Cardiac muscle cell (in vitro differentiated cells and primary cell): ENCODE measurements around the genes ANKHD1, PCDHA3, PCDHA7, PCDHAC2, PCDHB12, PCDHGC4, HDAC3 and FCHSD1.

- RAMPAGE, long total RNA, result no peak
- RRBS, result no CpG with 5 or more reads among the region's 5 CpGs
Observed at GRCh38 chr5:140347969-140348706, 1.7 kb upstream of the HBEGF start.

DNA sequence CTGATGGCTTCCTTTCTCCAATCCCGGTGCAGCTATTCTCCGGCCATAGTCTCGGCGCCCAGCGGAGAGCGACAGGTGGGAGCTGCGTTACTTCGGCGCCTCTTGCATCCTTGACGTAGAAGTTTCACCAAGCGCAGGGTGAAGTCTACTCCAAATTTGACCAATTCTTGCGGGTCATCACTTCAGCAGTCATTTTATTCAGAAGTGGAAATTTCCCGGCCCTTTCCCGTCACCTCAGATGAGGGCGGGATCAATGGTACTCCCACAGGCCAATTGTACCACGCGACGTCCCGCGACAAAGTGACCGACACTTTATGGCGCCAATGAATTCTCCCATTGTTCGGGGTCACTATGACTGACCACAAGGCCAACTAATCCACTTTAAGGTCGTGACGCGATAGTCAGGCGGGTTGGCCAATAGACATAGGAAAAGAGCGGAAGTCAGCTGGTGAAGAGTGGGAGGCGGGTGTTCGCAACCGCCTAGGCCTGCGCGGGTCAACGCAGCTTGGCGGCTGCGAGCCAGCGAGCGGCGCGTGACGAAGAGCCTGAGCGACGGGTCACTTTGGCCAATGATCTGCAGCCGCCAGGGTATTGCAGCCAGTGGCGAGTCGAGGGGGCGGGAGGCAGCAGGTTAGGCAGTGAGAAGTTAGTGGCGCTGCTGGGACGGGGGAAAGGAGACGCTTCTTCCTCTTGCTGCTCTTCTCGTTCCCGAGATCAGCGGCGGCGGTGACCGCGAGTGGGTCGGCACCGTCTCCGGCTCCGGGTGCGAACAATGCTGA, at the start of gene ANKHD1:
TSS of gene ANKHD1 (plus strand) at position 638 of the 779 bp plus-strand sequence.
- RAMPAGE, long total RNA, result start-site peak on the plus strand centred at position 670 of the sequence, 83 bp wide, 338 and 151 reads in 2 replicates
- RRBS, result 0% methylated on average over 2 of the region's 62 CpGs

DNA sequence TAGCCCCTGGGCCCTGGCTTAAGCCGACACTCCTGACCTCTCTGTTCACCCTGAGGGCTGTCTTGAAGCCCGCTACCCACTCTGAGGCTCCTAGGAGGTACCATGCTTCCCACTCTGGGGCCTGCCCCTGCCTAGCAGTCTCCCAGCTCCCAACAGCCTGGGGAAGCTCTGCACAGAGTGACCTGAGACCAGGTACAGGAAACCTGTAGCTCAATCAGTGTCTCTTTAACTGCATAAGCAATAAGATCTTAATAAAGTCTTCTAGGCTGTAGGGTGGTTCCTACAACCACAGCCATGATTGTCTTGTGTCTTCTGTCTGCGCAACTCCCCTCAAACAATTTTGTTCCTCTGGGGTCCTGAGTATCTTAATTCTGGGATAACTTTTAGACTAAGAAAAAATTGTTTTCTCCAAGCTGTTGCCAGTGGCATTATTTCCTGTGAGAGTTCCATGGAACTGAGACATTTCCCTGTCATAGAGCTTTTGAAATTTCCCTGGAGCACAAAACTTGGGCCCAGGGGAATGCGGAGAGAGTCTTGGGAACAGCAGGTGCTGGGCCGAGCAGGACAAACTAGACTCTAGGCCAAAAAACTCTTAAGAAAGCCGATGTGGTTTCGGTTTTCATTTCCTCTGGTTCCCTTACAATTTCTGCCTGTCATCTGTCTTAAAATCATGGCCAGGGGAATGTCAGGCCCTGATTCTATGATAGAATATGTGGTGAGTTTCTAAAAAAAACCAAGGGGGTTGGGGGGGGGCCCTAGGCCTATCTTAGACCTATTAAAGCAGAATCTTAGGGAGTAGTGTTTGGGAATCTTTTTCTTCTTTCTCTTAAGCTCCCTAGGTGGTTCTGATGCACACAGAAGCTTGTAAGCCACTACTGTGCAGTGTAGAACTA, 4.4 kb downstream of the SLC35A4 start:
- RAMPAGE, long total RNA, result no peak
- RRBS, result no CpG with 5 or more reads among the region's 7 CpGs

- RAMPAGE, long total RNA, result no peak
- RRBS, result no CpG with 5 or more reads among the region's 3 CpGs
Observed at GRCh38 chr5:140610940-140611662, 21.9 kb downstream of the CD14 start.

DNA sequence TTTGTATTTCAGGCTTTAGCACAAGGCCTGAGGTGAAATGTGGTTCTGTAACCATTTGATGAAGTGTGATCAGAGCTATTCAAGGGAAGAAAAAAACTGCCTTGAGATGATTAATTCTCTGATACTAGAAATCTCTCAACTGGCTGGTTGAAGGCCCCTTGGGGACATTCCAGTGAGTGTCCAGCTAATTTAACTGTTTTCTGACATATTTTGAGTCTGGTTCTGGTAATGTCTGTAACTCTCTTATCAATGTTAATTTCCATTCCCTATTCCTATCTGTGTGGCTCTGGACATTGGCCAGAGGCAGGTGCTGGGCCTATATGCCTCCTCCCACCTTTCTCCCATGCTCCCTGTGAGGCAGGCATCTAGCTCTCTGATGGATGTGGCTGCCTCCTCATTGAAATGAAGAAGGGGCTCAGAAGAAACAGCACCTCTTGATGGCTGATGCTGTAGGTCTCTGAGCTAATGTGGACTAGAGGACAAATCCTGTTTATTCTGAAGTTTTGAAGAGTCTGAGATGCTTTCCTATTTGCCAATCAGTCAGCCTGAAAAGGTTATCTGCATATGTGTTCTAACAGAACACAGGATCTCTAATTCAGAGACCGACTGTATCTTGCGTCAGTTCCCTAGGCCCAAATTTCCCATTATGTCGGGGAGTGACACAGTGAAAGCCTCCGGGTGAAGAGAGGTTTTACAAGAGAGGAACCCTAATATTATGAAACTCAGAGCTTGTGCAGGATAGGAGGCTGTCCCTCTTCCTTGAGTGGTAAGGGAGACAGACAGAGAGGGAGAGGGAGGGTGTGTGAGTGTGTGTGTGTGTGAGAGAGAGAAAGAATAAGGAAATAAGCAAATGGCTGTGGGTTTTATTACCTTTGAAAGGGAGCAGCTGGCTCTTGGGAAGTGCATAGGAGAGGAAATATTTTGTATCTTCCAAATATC, 2.2 kb downstream of the CD14 start:
- RAMPAGE, long total RNA, result no peak
- RRBS, result no CpG with 5 or more reads among the region's 4 CpGs

GRCh38 chr5:140800744-140801761, at the start of gene PCDHA3:
Gene PCDHA3, plus strand, starts transcription at chr5:140801057.
- RAMPAGE, long total RNA, result no peak
- RRBS, result no CpG with 5 or more reads among the region's 43 CpGs

GRCh38 chr5:140834020-140834399, at the start of gene PCDHA7:
Gene PCDHA7, plus strand, starts transcription at chr5:140834269.
- RAMPAGE, long total RNA, result no peak
- RRBS, result no CpG with 5 or more reads among the region's 9 CpGs

DNA sequence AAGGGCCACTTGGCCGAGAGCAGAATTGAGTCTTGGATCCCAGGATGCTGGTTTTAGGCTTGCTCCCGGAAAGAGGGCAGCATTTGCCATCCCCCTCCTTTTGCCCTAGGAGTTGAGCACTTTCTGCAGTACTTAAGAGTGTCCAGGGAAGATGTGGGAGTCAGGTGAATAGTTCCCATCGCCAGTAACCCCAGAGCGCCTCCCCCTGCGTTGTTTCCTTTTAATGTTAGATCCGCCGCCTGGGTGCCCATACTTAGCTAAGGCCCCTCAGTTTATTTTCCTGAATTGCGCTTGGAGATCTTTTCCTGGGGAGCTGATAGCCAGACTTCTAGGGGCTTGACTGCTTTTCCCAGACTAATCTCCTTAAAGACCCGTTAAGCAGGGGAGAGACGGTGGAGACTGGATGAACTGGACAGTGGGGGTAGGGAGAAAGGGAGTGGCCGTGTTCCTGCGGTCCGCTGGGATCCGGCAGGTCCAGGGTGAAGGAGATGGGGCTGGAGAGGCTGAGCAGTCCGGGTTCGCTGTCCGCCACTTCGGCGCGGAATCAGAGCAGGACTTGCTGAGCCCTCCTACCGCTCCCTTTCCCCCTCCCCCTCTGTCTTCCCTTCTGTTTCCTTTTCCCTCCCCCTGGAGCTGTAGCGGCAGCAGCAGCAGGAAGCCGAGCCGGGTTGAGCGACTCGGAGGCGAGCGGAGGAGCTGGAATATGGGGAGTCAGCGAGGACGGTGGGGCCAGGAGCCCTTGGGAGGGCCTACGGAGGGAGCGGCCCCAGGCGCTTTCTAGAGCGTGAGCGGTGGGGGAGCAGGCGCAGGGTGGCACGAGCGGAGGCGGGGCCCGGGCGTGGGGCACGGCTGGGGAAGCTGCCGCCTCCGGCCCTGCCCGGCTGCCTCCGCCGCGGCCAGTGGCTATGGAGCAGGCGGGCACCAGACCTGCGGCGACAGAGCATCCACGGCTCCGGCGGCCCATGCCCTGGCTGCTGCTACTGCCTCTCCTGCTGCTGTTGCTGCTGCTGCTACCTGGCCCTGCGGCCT, at the start of gene PCDHAC2:
TSS of gene PCDHAC2 (plus strand) at position 615 of the 1,029 bp plus-strand sequence.
- RAMPAGE, long total RNA, result no peak
- RRBS, result 2% methylated on average over 15 of the region's 55 CpGs

DNA sequence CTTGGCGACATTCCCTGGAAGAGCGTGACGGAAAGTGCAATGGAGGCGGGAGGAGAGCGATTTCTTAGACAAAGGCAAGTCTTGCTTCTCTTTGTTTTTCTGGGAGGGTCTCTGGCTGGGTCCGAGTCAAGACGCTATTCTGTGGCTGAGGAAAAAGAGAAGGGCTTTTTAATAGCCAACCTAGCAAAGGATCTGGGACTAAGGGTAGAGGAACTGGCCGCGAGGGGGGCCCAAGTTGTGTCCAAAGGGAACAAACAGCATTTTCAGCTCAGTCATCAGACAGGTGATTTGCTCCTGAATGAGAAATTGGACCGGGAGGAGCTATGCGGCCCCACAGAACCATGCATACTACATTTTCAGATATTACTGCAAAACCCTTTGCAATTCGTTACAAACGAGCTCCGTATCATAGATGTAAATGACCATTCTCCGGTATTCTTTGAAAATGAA, 363 bp downstream of the PCDHB3 start:
- RAMPAGE, long total RNA, result no peak
- RRBS, result 33% methylated on average over 4 of the region's 15 CpGs

DNA sequence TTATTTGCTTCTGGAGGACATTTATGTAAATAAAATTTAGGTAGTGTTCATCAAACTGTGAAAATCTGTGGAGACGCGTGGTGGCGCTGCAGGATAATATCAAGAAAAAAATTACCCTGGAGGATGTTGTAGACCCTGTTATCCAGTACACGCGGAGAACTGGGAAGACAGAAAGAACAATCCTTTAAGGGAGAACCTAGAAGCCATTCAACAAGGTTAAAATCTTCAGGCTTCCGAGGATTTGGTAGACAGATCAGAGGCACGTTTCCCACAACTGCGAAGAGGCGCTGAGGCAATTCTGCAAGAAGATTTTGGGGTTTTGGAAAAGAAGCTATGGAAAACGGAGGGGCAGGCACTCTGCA, at the start of gene PCDHB12:
TSS of gene PCDHB12 (plus strand) at position 145 of the 362 bp plus-strand sequence.
- RAMPAGE, long total RNA, result no peak
- RRBS, result no CpG with 5 or more reads among the region's 10 CpGs

DNA sequence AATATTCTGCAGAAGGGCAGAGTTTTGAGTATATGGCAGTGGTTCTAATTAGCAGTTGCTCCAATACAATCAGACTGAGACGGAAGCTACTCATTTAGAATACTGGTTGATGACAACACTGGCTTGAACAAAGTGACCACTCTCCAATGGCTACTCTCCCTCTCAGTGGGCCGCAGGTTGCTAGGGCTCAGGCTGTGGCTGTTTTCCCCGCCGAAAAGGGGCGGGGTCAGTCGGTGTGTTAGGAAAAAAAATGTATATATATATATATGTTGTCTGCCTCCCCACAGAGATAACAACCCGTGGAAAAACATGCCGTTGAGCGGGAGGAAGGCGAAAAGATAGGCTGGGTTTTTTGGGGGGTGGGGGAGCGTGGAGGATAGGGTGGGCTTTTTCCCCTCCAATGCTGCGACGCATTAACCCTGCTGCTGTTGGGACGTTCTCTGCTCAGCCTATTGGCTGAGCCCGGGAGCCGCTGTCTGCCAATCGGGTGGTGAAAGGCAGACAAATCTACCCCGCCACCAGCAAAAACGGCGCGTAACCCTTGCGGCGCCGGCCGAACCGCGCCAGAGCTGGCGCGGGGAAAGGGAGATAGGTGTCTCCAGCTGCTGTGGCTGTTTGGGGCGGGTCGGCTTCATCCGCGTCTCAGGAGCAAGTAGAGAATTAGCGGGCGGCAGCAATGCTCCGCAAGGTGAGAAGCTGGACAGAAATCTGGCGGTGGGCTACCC, at the start of gene PCDHGC4:
TSS of gene PCDHGC4 (plus strand) at position 533 of the 725 bp plus-strand sequence.
- RAMPAGE, long total RNA, result no peak
- RRBS, result 4% methylated on average over 9 of the region's 37 CpGs

GRCh38 chr5:141508325-141509548, 19.9 kb downstream of the PCDHGC5 start:
- RAMPAGE, long total RNA, result no peak
- RRBS, result 2% methylated on average over 9 of the region's 31 CpGs

GRCh38 chr5:141512941-141513346, 24.1 kb downstream of the PCDHGC5 start:
- RAMPAGE, long total RNA, result no peak
- RRBS, result no CpG with 5 or more reads among the region's 23 CpGs

DNA sequence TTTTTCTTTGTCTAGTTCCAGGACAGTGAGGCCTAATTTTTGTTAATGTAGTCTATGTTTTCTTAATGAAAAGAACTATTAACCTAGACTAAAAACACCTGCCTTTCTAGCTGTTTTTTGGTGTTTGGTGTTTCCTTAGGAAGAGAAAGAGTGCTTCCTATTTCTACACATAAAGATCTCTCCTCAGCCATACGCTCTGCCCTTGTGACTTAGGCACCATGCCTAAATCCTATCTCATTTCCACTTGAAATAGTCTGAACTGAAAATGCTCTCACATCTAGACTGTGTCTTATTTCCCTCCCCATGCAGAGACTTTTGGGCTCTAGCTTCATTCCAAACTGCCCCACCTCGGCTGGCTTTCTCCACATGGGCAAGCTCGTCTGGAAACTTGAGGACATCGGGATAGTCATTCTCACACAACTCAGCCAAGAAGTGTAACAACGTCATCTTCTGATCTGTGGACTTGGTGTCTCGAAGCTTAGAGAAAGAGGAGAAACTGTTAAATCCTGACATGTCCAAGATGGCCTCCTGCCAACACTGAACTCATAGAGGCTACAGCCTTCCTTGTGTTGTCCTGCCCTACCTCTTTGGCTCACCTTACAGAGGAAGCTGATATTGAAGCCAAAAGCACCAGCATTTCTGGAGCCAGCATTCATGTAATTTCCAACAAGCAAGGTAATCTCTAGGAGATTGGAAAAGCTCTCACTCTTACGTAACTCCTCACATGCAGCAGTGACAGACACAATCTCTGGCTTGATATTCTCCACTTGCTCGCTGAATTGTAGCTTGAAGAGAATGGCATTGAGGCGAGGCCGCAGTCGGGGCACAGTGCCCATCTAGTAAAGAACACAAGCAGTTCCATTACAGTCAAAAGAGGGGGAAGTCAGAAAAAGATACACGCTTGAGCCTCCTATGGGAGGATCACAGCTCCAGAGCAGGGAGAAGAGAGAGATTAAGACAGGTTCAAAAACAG, 39.5 kb downstream of the PCDHGC5 start:
- RAMPAGE, long total RNA, result no peak
- RRBS, result no CpG with 5 or more reads among the region's 12 CpGs

DNA sequence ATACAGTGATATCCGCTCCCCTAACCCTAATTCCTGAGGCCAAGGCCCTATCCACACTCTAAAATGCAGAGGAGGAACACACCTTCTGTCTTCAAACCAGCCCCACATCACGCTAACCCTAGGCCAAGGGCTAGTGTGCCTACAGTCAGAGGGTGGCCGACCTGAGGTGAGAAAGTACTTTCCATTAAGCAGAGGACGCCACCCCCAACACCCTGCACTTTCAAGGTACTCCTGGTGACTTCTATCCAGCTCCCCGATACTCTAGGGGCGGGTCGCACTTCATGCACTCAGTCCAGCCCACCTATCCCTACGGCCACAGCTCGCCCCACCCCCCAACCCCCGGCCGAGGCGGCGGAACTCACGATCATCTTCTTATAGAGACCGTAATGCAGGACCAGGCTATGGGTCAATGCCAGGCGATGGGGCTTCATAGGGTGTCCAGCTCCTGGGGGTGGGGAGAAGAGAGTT, 429 bp downstream of the HDAC3 start:
- RAMPAGE, long total RNA, result no peak
- RRBS, result no CpG with 5 or more reads among the region's 16 CpGs

DNA sequence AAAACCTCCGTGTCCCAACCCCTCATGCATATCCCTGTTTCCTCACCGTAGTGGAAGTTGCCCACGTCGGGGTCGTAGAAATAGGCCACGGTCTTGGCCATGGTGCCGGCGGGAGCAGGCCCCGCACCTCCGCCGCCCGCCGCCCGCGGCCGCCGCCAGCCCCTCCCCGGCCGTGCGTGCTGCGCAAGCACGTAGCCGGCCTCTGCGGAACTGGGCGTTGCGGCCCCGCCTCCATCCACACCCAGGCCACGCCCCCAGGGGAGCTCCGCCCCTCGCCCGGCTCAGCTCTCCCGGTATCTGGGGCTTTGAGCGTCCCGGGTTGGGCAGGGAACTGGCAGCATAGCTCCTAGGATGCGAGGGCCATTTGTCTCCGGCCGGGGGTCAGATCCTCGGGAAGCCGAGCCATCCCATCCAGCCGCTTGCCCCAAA, at the start of gene HDAC3:
TSS of gene HDAC3 (minus strand) at position 160 of the 429 bp plus-strand sequence.
- RAMPAGE, long total RNA, result start-site peak on the minus strand centred at position 151 of the sequence, 36 bp wide, 733 and 590 reads in 2 replicates
- RRBS, result 2% methylated on average over 28 of the region's 40 CpGs

GRCh38 chr5:141645641-141646073, 5.6 kb downstream of the FCHSD1 start:
- RAMPAGE, long total RNA, result no peak
- RRBS, result no CpG with 5 or more reads among the region's 8 CpGs

DNA sequence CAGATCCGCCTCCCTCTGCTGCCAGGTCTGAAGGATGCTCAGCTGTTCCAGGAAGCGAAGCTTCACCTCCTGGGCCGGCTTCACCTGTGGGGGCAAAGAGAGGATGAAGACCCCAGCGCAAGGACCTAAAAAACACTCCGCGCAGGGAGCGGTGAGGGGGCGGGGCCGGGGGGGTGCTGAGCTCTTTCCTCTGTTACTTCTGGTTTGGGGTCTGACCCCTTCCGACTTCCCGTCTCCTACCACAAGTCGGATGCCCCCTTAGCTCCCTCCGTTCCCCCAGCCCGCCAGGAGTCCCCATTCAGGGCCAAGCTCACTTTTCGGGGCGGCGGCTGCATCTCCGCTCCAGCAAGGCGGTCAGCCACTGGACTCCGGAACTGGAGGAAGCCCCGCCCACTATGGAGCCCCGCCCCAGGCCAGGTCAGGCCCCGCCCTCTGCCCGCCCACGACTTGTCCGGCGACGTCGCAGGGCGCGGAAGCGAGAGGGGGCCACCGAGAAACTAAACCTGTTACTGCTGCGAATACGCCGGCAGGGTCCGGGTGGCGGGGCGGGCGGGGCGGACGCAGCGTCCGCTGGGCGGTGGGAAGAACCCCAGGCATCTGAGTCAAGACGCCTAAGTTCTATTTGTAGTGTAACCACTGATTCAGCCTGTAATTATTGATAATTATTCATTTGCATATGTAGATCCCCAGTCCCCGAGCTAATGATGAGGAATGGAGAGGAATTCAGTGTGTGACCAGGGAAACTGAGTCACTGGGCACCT, at the start of gene FCHSD1:
TSS of gene FCHSD1 (minus strand) at position 385 of the 761 bp plus-strand sequence.
- RAMPAGE, long total RNA, result no peak
- RRBS, result 2% methylated on average over 22 of the region's 47 CpGs

DNA sequence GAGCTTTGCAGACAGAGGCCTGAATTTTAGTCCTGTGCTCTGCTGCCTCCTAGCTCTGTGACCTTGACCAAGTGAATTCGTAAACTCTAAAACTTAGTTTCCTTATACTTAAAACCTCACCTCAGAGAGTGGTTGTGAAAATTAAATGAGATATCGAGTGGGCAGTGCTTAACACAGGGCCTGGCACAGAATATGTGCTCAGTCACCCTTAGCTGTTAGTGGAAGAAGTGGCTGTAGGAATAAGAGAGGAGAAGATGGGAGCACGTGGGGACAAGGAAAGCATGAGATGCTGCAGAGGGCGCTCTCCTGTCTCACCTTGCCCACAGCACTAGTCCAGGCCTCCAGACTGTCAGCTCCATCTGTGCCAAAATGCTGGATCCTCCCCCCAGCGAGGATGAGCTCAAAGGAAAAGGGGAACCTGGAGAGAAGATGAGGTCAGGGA, 12.6 kb downstream of the ARAP3 start:
- RAMPAGE, long total RNA, result no peak
- RRBS, result no CpG with 5 or more reads among the region's 5 CpGs

- RAMPAGE, long total RNA, result no peak
- RRBS, result no CpG with 5 or more reads among the region's 8 CpGs
Observed at GRCh38 chr5:141840086-141840949, 37.9 kb downstream of the PCDH1 start.